Metanephros (tissue), 2 donors: ENCODE measurements around a stretch of chr3.

GRCh38 chr3:179956398-179956951, 80.3 kb downstream of the PEX5L start:
- RAMPAGE, long total RNA: no peak

DNA sequence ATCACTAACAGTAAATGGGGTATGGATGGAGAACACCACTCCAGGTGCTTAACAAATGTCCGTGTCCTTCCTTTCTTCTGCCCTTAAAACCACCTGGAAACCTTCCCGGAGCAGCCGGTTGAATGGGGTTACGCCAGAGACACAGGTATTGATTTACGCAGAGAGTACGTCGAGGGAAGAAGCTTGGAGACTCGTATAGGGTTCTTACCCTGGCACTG, 415 bp upstream of the TTC14 start:
- RAMPAGE, long total RNA: no peak

DNA sequence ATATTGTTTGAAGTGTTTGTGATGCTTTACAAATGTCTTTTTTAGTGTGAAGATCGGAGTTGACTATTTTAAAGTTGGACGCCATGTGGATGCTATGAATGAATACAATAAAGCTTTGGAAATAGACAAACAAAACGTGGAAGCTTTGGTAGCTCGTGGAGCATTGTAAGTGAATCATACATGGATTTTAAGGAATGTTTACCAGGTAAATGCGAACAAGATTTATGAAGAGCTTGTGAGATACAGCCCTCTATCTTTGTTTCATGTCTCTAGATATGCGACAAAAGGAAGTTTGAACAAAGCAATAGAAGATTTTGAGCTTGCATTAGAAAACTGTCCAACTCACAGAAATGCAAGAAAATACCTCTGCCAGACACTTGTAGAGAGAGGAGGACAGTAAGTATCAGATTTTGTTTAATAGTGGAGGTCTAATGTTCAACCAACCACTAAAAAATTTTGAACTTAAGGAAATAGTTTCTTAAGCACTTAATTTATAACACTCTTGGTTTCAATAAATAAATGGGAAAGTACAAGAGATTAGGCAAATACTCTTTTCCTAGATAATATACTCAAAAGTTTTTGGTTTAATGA, 4.3 kb downstream of the TTC14 start:
- RAMPAGE, long total RNA: no peak

DNA sequence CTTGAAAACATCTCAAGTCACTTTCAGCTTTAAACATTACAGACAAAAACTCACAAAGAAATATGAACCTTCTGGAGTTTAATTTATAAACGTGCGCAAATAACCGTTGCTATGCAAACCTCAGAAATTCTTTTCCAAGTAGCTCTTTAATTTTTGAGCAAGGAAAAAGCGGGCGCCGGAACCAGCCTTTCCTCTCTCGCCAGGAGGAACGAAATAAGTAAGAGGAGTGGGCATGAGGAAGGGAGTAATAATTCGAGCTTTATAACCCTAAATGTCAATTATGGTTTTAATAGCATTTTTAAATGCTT, 530 bp downstream of the CCDC39 start:
- RAMPAGE, long total RNA: no peak

DNA sequence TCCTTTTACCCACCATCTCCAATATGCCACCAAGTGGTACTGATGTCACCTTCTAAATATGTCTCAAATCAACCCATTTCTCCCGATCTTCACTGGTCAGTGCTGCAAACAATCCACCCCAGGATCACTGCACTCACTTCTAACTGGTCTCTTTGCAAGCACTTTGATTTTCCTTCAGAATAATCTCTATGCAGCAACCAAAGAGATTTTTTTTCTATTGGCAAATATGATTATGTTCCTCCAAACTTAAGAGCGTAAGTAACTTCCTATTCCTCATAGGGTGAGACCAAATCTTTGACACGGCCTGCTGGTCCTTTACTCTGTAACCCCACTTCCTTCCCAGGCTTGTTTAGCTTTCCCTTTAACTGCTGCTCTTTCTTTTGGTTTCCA, 121.4 kb upstream of the DNAJC19 start:
- RAMPAGE, long total RNA: no peak

DNA sequence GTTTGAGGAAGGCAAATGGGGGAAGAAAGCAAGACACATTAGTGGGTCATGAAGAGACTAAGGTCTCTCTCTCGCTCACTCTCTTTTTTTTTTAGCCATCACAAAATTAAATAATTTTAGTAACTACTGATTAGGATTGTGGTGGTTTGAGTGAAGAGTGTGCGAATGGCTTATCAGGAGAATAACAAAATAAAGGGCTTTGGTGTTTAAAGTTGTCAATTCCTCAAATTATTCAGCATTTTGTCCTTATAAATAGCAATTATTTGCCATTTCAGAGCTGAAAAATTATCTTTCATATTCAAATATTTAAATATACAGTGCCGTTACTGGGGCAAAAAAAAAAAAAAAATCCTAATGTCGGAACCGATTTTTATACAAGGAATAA, 314.5 kb upstream of the DNAJC19 start:
- RAMPAGE, long total RNA: no peak

GRCh38 chr3:181699073-181700184, 12.3 kb upstream of the SOX2 start:
- RAMPAGE, long total RNA: no peak

DNA sequence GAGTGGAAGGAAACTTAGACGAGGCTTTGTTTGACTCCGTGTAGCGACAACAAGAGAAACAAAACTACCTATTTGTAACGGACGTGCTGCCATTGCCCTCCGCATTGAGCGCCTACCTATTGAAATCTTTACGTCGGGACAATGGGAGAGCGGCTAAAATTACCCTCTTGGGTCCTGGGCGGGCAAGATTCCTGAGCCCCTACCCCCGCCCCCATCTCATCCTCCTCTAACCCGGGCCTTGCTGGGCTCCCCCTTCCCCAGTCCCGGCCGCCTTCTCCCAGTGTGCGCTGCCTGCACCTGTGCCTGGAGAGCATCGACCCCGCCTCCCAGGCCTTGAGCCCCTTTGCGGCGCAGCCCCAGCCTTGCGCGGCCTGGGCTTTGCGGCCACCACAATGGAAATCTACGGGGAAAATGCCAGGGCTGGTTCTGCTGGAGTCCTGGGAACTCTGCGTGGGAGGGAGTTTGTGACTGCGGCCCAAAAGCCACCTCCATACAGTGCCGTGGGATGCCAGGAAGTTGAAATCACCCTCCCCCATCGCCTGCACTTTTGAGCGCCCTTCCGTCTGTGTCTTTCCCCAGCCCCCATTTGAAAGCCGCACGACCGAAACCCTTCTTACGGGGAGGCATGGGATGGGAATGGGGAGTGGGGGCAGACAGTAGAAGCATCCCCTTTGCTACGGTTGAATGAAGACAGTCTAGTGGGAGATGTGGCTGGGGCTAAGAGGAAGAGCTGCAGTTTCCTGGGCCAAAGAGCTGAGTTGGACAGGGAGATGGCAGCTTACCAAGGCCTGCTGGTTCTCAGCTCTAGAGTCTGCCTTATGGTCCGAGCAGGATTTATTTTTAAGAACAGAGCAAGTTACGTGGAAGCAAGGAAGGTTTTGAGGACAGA, 1.1 kb upstream of the SOX2 start:
- RAMPAGE, long total RNA: no peak

DNA sequence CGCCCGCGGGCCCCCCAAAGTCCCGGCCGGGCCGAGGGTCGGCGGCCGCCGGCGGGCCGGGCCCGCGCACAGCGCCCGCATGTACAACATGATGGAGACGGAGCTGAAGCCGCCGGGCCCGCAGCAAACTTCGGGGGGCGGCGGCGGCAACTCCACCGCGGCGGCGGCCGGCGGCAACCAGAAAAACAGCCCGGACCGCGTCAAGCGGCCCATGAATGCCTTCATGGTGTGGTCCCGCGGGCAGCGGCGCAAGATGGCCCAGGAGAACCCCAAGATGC, 496 bp downstream of the SOX2 start:
- RAMPAGE, long total RNA: no peak

DNA sequence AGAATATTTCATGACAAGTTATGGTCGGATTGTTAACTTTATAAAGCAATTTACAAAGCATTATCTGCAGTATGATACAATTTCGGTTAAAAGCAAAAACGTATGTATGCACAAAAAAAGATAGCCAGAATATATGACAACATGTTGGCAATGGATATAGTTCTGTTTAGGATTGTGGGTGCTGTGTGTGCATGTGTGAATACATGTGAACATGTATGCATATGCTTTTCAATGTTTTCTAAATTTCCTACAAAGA, 294.7 kb upstream of the ATP11B start:
- RAMPAGE, long total RNA: no peak

GRCh38 chr3:182890699-182891262, 89.6 kb downstream of the DCUN1D1 start:
- RAMPAGE, long total RNA: no peak

GRCh38 chr3:182895633-182896265, 84.6 kb downstream of the DCUN1D1 start:
- RAMPAGE, long total RNA: no peak

DNA sequence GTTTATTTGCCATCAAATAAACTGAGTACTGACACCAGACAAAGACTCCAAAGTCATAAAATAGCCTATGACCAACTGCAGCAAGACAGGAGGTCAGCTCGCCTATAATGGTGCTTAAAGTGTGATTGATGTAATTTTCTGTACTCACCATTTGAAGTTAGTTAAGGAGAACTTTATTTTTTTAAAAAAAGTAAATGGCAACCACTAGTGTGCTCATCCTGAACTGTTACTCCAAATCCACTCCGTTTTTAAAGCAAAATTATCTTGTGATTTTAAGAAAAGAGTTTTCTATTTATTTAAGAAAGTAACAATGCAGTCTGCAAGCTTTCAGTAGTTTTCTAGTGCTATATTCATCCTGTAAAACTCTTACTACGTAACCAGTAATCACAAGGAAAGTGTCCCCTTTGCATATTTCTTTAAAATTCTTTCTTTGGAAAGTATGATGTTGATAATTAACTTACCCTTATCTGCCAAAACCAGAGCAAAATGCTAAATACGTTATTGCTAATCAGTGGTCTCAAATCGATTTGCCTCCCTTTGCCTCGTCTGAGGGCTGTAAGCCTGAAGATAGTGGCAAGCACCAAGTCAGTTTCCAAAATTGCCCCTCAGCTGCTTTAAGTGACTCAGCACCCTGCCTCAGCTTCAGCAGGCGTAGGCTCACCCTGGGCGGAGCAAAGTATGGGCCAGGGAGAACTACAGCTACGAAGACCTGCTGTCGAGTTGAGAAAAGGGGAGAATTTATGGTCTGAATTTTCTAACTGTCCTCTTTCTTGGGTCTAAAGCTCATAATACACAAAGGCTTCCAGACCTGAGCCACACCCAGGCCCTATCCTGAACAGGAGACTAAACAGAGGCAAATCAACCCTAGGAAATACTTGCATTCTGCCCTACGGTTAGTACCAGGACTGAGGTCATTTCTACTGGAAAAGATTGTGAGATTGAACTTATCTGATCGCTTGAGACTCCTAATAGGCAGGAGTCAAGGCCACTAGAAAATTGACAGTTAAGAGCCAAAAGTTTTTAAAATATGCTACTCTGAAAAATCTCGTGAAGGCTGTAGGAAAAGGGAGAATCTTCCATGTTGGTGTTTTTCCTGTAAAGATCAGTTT, 59.9 kb downstream of the DCUN1D1 start:
- RAMPAGE, long total RNA: no peak

DNA sequence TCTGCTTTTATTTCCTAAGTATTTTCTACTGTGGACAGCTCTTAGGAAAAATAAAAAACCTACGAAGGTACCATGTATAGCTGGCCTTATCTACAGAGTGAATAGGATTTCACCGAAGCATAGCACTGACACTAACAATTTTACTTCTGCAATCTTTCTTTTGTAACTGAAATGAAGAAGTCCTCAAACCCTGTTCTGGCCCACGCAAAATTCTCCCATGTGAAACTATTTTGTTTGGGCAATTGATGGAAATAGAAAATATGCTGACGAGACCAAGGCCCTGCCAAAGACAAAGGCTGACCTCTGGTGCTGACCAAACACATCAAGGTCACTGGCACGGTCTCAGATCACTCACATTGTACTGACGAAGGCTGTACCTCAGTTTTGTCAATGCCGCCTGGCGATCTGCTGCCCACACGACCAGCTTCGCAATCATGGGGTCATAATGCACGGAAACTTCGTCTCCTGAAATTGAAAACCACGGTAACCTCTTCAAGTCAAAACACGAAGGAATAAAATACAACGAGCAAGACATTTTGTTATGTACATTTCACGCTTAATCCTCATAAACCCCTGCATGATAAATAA, 58.4 kb upstream of the DCUN1D1 start:
- RAMPAGE, long total RNA: no peak

- RAMPAGE, long total RNA: no peak
Measured at GRCh38 chr3:183315535-183316260, 62.6 kb downstream of the B3GNT5 start.

GRCh38 chr3:183486877-183487394, 58.5 kb upstream of the MCF2L2 start:
- RAMPAGE, long total RNA: no peak

GRCh38 chr3:183541639-183542153, 13.8 kb downstream of the KLHL6 start:
- RAMPAGE, long total RNA: no peak

- RAMPAGE, long total RNA: no peak
Measured at GRCh38 chr3:183650069-183650538, 14.7 kb downstream of the KLHL24 start.

GRCh38 chr3:183654725-183655300, 19.4 kb downstream of the KLHL24 start:
- RAMPAGE, long total RNA: no peak

DNA sequence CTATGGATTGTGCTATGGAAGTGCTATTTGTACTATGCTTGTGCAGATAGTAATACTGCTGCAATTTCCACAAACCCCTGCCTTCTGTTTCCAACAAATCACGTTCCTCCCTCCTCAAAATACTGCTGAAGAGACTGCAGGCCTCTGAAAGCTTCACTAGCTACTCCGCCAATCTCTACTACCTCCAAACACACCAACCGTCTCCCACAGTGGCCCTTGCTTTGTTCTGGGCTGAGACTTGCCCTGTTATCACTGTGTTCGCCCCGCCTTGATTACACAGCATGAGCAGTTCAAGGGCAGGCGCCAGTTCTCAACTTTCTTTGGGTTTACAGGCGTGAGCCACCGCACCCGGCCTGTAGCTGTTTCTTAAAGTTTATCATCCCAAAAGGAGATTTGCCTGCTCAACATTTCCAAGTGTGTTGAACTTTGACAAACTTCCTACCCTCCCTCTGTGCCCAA, 28.5 kb upstream of the PARL start:
- RAMPAGE, long total RNA: no peak